BJ (cell line): ENCODE measurements around the gene MED15.

GRCh38 chr22:20111857-20112634 is 3.9 kb upstream of the RANBP1 start:
- CAGE, long polyA plus RNA: no peak
- RRBS: no CpG with 5 or more reads among the region's 2 CpGs

GRCh38 chr22:20113129-20113854 is 2.6 kb upstream of the RANBP1 start:
- CAGE, long polyA plus RNA: no peak
- RRBS: no CpG with 5 or more reads among the region's 21 CpGs

GRCh38 chr22:20286953-20287565 is 18.9 kb upstream of the RTN4R start:
- CAGE, long polyA plus RNA: no peak
- RRBS: no CpG with 5 or more reads among the region's 19 CpGs

DNA sequence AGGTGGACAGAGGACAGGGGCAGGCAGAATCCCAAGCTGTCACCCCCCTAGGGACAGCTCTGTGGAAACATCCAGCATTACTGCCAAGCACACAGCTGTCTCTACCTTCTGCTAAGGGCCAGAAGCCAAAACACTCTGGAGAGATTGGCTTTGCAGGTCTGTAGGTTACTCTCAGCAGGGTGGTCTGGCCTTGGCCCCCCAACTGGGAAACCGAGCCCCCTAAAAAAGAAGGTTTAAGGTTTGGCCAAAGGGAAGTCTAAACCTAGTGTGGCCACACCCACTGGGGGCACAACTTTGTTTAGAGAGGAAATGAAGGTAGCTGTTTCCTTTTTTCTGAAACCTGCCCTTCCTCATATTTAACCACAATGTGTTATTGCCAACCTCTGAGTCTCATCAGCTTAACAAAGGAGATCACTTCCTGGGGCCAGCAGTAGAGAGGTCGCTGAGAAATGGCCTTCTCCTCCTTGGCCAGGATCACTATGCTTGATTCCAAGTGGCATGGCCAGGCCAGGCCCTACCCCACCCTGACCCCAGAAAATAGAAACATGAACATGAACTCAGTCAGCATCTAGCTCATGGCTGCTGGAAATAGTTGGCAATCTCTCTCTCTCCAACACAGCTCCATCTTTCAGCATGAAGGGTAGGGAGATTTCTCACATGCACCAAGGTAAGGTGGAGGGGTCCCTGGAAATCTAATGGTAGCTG is 25.9 kb upstream of the SCARF2 start:
- CAGE, long polyA plus RNA: no peak
- RRBS: no CpG with 5 or more reads among the region's 2 CpGs

DNA sequence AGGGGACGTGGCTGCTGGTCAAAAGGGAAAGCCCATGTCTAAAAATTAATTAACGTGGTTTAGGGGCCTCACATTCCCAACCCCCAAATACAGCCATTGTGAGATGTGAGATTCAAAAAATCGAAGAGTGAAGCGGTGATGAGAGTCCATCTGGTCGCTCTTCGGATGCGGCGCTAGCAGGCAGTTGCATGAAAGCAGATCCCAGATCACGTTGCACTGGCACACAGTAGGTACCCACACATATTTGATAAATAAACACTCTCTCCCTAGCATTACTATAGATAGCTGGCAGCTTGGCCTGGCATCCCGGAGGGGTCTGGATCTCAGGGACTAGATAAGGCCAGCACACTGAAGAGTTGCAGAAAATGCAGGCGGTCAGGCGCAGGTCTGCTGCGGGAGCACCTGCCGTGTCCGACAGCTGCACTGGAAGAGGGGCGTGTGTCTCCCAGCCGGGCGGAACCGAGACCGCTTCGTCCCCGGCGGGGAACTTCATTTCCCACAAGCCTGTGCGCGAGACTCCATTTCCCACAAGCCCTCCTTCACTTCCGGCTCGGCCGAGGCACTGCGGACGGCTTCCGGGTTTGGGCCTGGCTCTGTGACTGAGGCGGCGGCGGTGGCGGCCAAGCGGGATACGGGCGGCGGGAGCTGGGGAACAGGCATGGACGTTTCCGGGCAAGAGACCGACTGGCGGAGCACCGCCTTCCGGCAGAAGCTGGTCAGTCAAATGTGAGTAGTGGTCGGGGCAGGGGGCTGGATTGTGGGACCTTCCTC is at the start of gene MED15:
Gene MED15 (plus strand): TSS at position 590 of the 771 bp plus-strand sequence.
- CAGE, long polyA plus RNA: start-site peak on the plus strand centred at position 605 of the sequence, 56 bp wide, 314 and 339 reads in 2 replicates
- RRBS: 1% methylated on average over 13 of the region's 46 CpGs

GRCh38 chr22:20511723-20512102 is 4.3 kb downstream of the MED15 start:
- CAGE, long polyA plus RNA: no peak
- RRBS: no CpG with 5 or more reads among the region's 3 CpGs

DNA sequence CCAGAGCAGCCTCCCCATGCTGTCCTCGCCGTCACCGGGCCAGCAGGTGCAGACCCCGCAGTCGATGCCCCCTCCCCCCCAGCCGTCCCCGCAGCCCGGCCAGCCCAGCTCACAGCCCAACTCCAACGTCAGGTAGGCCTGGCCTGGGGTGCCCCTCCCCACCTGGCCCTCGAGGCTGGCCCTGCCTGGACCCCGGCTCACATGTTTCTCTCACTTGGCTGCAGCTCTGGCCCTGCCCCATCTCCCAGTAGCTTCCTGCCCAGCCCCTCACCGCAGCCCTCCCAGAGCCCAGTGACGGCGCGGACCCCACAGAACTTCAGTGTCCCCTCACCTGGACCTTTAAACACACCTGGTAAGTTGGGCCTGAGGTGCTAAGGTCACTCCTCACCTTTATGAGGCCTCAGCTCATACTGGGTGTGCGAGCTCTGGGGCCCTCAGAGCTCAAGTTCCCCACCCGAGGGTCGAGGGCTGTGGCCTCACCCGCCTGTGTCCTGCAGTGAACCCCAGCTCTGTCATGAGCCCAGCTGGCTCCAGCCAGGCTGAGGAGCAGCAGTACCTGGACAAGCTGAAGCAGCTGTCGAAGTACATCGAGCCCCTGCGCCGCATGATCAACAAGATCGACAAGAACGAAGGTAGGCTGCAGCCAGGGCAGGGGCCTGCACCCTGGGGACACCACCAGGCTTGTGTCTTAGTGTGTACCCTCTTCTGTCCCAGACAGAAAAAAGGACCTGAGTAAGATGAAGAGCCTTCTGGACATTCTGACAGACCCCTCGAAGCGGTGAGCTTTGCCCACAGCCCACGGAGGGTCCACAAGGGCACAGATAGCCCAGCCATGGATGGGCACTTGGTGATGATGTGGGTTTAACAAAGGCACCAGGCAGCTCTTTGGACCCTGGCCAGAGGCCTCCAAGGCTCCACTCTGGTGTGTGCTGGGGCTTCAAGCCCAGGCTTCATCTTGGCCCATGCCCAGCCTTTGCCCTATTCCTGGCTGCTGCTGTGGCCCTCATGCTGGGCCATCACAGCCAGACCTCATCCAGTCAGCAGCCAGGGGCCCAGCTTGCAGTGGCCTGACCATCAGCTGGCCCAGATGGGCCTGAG is 75.6 kb downstream of the MED15 start:
- CAGE, long polyA plus RNA: no peak
- RRBS: 90% methylated on average over 8 of the region's 28 CpGs

DNA sequence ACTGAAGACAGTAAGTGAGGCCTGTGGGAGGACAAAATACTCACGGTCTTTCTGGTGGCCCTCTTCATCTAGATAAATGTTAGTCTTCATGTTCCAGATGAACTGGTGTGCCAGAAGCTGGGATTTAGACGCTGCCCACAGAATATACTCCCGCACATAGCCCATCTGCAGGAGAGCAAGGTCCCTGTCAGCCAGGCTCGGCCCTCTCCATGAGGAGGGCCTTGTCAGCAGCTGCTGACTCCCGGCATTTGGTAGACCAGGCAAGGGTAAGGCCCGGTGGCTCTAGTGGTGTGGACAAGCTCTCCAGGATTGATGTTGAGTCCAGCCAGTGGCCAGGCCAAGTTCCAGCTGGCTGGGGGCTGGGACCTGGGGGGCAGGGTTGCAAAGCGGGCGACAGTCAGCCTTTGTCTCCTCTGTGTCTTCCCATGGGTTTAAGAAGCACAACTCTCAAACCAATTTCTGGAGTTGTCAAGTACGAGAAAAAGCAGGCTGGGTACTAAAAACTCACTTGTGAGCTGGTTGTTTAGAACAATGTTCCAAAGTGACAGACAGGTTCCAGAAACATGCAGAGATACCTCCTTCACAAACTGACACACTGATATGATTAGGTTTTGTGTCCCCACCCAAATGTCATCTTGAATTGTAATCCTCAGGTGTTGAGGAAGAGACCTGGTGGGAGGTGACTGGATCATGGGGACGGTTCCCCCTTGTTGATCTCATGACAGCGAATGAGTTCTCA is 52.5 kb upstream of the SERPIND1 start:
- CAGE, long polyA plus RNA: no peak
- RRBS: no CpG with 5 or more reads among the region's 11 CpGs

- CAGE, long polyA plus RNA: no peak
- RRBS: 64% methylated on average over 3 of the region's 21 CpGs
These were observed 12.7 kb downstream of the SERPIND1 start for GRCh38 chr22:20786399-20787172.

DNA sequence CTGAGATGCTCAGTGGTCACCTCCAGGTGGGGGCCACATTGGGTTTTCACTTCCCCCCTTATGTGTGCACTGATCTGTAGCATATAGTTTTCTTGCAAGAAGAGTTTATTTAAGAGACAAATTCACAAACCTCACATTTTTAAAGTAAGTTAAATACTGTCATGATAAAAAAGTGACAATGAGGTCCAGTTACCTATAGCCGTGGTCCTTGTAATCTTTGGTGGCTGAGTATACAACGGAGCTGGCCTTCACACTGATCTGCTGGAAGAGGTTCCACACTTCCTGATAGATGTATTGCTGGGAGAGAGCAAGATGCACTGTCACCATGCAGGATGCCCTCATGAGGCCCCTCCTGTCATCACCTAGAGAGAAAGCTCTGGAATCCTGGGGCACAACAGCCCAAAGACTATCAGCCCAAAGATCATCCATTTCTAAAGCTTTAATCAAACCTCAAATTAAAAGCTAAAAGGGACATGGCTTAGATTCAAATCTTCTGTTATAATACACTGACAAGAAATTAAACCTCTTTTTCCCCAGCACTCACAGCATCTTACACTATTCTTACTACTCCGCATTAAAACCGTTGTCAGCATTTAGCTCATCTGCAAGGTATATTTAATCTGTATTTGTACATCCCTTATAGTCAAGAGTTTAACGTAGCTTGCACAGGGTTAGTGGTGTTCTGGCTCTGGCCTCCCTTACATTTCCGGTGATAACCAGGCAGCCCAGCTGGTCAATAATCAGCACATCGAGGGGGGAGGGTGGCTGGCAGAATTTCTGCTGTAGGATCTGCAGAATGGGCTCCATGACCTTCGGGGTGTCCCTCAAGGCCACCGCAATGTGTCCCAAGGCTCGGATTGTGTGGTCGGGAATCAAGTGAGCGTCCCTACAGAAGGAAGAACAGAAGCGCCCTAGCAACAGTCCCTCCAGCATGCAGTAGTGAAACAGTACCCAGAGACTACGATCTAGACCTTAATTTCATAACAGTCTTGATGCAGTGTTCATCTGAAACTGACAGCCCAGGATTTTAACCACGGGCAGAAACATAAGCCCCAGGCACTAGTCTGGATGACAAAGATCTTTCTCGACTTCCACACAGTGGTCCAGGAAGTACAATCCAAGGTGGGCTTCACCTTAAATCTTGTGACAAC is 24.9 kb downstream of the SERPIND1 start:
- CAGE, long polyA plus RNA: no peak
- RRBS: no CpG with 5 or more reads among the region's 16 CpGs

DNA sequence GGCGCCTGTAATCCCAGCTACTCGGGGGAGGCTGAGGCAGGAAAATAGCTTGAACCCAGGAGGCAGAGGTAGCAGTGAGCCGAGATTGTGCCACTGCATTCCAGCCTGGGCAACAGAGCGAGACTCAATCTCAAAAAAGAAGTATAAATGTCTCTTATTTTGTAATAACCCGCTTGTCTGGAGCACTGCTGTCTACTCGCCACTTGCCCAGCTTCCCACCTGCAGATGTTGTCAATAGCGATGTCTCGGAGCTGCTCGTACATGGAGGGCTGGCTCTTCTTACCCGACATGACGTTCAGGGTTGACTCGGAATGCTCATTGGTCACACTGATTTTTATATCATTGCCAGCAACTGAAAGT is 27.8 kb downstream of the SERPIND1 start:
- CAGE, long polyA plus RNA: no peak
- RRBS: no CpG with 5 or more reads among the region's 12 CpGs

- CAGE, long polyA plus RNA: no peak
- RRBS: no CpG with 5 or more reads among the region's 9 CpGs
These were observed 38.2 kb downstream of the PI4KA start for GRCh38 chr22:20820241-20821079.

DNA sequence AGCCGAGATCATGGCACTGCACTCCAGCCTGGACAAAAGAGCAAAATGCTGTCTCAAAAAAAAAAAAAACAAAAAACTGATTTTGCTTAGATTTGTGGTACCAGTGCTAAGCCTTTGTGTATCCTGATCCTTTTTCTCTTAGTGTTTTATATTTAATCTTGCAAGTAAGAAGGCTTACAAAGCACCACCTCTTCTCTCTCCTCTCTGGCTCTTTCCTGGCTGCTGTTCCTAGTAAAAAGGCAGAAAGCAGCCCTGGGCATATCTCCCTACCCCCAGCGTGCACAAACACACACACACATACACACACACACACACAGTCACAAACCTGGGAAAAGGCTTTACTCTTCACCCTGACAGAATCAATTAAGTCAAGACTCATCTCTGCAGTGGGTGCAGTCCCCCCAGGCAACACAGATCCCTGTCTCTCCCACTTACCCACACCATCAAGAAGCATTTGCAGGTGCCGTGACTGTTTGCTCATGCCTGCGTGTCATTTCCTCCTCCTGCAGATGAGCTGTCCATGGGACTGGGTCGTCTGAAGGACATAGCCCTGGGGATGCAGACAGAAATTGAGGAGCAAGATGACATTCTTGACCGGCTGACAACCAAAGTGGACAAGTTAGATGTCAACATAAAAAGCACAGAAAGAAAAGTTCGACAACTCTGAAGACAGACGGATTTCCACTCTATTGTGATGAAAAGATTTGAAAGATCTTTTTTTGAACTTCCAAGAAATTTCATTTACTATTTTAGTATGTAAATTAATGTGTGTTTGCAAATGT is 28.6 kb downstream of the SNAP29 start:
- CAGE, long polyA plus RNA: no peak
- RRBS: no CpG with 5 or more reads among the region's 8 CpGs

DNA sequence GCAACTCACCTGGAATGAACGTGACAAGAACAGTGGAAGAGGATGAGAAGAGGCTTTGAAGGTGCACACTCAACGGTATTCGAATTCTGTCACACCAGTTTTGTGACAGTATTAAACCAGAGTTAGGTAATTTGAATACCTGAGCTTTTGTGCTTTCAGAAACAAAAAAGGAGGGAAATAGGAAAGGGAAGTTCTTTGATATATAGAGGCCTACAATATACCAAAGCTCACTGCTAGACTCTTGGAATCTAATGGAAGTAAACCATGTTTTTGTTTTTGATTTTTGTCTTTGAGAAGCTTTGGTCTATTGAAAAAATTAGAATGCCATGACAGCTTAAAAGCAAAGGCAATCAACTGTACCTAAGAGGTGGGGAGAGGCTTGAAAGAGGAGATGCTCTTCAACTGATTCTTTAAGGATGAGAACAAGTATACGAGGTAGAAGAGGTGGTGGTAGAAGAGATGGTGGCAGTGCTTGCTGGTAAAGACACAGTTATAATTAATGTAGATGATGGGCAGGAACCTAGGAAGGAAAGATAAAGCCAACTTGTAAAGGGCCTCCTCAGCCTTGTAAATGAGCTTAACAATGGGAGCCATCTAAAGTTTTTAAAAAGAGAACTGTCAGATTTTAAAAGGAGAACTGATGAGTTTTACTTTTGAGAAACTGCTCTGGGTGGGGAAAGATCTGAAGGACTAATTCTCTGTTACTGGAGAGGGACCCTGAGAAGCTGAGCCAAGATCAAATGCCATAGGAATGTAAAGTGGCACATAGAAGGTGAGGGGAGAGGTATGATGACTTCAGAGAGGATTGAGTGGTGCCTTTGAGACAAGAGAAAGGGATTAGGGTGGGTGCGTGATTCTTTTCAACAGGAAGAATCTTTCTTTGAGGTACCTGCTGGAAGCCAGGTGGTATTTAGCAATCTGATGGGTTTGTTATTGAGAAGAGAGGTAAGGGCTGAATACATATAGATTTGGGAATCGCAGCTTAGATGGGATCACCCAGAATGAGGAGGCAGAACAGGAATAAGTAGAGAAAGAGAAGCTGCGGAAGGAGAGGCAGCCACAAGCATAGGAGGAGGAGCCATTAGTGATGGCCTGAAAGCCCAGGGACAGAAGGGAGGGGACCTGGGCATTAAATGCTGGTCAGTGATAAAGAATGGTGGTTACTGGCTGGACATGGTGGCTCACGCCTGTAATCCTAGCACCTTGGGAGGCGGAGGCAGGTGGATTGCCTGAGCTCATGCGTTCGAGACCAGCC is 8.9 kb downstream of the CRKL start:
- CAGE, long polyA plus RNA: no peak
- RRBS: no CpG with 5 or more reads among the region's 11 CpGs

DNA sequence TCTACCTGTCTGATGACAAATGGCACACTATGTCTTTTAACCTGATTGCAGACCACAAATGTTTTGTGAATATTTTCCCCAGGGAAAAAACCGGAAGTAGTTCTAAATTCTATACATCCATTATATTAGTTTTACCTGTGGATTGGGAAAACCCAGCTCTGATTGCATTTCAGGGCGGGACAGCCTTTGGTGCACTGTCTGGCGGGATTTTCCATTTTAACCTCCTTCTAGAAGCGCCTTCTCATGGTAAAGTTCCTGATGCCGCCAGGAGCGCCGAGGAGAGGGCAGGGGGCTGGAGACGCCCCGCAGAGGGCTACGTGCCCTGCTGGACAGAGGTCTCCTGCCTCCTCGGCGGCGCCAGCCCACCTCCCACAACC is 1.3 kb upstream of the P2RX6 start:
- CAGE, long polyA plus RNA: no peak
- RRBS: no CpG with 5 or more reads among the region's 13 CpGs

DNA sequence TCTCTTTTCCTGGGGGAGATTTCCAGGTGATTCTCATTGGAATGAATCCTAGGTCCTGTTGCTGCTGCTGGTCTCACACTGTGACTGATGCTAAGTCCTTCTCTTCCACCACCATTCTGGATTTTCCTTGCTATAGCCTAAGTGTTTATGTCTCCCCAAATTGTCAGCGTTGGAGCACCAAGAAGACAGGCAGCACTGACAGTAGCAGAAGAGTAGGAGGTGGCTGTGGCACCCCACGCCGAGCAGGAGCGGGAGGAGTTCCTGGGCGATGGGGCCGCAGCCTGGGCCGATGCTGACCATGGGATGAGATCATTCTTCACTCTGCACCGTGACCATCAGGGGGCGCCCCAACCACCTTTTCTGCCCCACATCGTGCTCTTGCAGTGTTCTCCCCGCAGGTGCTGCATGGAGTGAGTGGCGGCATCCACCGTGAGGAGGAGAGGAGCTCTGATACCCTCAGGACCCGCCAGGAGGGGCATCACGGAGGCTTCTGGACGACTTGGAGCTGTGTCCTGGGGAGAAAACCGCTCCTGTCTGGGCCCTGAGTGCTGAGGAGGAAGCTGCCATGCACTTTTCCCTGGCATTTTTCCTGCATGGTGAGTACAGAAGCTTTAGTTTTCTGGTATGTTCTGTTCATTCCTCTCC is 57.0 kb downstream of the LRRC74B start:
- CAGE, long polyA plus RNA: no peak
- RRBS: no CpG with 5 or more reads among the region's 17 CpGs

DNA sequence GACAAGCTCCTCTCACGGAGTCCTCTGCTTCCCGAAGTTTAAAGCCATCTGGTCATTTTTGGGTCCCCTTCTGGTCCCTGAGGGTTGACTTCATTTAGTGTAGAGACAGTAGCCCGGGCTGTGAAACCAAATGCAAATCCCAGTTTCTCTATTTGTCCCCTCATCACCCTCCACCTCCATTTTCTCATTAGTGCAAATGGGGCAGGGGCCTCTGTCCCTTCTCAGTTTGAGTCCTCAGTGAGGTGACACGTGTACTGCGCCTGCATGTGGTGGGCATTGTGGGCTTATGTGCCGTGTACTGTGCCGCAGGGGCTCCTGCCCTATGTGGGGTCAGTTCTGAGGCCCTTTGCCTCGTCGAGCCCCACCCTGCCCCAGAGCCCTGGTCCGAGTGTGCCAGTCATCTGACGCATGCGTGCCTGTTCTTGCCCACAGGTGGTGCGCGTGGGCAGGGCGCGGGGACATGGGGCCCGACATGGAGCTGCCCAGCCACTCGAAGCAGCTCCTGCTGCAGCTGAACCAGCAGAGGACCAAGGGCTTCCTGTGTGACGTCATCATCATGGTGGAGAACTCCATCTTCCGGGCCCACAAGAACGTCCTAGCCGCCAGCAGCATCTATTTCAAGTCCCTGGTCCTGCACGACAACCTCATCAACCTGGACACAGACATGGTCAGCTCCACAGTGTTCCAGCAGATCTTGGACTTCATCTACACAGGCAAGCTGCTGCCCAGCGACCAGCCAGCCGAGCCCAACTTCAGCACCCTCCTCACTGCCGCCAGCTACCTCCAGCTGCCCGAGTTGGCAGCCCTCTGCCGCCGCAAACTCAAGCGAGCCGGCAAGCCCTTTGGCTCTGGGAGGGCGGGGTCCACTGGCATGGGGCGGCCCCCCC is 22.5 kb upstream of the TMEM191C start:
- CAGE, long polyA plus RNA: no peak
- RRBS: no CpG with 5 or more reads among the region's 33 CpGs

DNA sequence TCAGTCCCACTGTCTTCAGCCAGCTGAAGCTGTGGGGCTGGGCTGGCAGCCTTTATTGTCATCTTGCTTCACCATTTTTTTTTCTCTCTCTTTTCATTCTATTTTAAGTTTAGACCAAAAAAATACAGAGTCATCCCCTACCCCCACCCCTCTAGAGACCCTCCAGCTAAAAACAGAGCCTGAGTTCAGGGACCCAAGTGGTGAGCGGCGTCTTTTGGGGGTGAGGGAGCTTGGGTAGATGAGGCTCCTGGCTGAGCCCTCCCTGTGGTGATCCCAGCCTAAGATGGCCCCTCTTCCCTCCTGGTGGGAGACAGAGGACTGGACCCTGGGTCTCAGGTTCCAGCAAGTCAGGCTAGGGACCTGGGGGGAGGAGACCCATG is 18.7 kb upstream of the TMEM191C start:
- CAGE, long polyA plus RNA: no peak
- RRBS: no CpG with 5 or more reads among the region's 2 CpGs

- CAGE, long polyA plus RNA: no peak
- RRBS: no CpG with 5 or more reads among the region's 9 CpGs
These were observed 1.4 kb downstream of the UBE2L3 start for GRCh38 chr22:21568982-21569190.

DNA sequence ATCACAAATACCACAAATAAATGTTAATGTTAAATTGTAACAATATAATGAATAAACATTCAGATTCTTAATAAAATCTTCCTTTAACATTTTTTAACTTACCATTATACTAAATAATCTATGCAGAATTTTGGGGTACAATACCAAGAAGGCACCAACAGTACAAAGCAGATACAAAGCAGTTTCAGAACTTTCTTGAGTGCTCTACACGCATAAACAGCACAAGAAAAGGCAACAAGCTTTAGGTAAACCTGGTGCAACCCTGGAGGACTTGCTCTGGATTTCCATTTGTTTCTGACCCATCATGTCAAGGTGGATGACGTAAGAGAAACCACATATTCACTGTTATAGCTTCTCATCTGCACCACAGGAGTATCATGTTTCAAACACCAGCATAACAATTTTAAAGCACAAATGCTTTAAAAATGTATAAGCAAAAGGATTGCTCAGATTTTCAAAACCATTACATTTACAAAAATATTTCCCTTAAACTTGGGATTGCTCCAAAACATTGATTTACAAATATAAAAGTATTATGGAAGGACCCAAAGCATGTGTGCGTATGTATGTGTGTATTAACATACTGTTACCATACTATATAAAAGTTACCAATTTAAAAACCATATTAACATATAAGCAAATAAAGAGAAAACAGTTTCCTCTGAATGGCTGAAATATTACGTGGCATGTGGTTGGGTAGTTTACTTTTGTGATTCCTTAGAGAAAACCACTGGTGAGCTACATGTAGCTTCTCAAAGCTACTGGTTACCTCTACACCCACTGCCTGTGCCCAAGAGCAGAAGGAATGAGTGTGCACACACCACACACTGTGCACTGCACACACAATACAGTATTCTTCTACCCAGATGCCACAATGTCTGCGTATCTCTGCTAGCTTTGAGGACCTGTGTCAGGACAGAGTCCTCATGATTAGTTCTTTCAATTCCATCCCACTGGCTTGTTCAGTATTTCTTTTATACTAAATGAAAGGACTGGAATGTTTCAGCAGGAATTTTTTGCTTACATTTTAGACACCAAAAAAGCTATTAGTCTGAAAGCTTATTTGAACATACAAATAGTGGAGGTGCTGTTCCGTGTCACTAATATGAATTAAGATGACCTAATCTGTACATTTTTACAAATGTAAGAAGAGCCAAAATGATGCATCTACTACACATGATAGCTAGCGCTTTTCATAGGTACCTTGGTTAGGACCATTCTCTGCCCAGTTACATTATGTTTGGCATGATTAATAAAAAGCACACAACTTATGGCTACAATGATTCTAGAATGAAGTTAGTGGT is 25.4 kb upstream of the YPEL1 start:
- CAGE, long polyA plus RNA: no peak
- RRBS: no CpG with 5 or more reads among the region's 7 CpGs